AG08470 (cell line): ENCODE results near the genes GAB3, VBP1 and TMLHE.

- RRBS, result 16% methylated on average over 44 of the region's 67 CpGs
Measured at GRCh38 chrX:154750909-154751702, at the start of gene GAB3. Gene GAB3, minus strand, starts transcription at chrX:154751077.

DNA sequence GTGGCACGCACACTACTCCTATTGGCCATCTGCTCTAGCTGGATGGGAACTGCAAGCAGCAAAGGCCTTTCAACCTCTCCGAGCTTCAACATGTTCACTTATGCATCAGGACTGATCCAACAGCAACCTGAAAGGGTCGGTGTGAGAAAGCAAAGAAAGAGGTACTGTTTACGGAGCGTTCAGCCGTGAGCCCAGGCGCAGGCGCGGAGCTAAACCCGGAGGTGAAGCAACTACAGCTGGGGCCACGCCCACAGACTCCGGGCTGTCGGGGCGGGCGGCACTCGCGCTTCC is 324 bp upstream of the DKC1 start:
- RRBS, result no CpG with 5 or more reads among the region's 17 CpGs

- RRBS, result no CpG with 5 or more reads among the region's 2 CpGs
Measured at GRCh38 chrX:155010279-155010762, 12.2 kb downstream of the F8 start.

GRCh38 chrX:155026452-155026749 is 243 bp upstream of the FUNDC2 start:
- RRBS, result no CpG with 5 or more reads among the region's 17 CpGs

GRCh38 chrX:155215850-155216625 is at the start of gene VBP1:
Gene VBP1, plus strand, starts transcription at chrX:155216460.
- RRBS, result no CpG with 5 or more reads among the region's 38 CpGs

DNA sequence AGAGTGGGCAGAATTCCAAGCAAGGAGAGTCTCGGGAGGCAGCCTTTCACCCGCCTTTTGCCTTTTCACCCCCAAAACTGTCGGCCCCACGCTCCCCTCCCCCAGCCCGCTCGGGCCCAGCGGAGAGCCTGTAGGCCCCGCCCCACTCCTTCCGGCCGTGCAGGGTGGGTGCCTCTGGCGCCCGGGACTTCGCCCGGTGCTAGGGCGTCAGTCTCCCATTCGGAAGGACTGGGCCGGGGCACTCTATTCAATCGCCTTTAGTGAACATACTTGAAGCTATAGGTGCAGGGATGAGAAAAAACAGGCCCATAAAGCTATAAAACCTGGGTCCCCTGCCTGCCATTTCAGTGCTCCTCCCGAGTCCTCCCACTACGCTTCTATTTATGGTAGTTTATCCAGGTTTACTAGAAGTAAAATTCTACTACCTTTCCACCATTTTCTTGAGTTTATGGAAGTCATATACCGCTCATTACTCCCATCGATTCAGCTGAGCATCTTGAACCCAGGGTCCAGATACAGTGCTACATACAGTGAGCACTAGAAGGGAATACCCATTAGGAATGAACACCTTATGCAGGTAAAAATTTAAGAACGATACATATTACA is at the start of gene TMLHE:
TMLHE (minus strand) TSS at position 130 of the 606 bp plus-strand sequence.
- RRBS, result no CpG with 5 or more reads among the region's 23 CpGs

DNA sequence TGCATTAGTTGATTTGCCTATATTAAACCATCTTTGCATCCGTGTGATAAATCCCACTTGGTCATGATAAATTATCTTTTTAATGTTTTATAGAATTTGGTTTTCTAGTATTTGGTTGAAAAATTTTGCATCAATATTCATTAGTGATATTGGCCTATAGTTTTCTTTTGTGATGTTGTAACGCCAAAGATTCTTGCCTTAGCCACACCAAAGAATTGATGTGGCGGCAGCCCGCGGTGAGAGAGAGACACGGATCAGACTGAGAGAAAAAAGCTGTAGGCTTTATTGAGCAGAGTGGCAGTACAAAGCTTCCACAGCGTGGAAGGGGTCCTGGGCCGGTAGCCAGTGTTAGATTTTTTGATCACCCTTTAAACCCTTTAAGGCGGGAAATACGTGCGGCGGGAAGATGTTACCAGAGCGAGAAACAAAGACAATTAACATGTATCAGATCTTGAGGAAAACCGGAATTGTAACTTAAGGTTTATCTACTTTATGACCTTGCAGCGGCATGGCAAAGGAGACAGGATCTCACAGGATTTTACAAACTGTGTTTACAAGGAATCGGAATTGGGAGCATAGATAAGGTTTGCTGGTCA is 28.6 kb upstream of the TMLHE start:
- RRBS, result no CpG with 5 or more reads among the region's 16 CpGs